ENCODE results near the genes NUDT5 and CCDC3.

- RRBS: no CpG with 5 or more reads among the region's 7 CpGs
Measured at GRCh38 chr10:11525542-11525999, 85.9 kb downstream of the USP6NL start.

DNA sequence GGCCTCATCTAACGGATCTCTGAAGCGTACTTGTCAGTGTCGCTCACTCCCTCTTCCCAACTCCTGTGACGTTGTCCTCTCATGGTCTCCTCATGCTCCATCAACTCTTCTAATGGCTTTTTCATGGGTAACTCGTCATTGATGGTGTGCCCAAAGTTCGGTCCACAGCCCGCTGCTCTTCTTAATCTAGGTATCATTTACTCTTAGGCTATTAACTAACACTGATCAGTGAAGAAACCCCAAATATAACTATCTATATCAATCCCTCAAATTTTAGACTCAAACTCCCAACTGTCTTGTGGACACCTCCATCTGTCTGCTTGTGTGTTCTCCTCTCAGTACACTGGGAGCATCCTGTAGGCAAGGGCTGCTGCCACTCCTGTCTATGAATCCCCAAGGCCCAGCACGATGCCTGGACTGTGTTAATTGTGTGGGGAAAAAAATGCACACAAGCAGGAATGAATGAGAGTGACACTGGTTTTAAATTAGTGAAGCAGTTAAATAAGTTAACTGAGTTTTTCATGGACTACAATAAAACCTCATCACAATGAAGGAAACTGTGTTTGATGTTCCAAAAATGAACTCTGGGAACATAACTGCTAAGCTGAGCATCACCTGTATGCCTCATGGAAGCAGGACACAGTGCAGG, 85.3 kb downstream of the USP6NL start:
- RRBS: no CpG with 5 or more reads among the region's 8 CpGs

GRCh38 chr10:11532060-11532709, 79.3 kb downstream of the USP6NL start:
- RRBS: no CpG with 5 or more reads among the region's 8 CpGs

- RRBS: no CpG with 5 or more reads among the region's 13 CpGs
Measured at GRCh38 chr10:11546969-11547666, 64.3 kb downstream of the USP6NL start.

DNA sequence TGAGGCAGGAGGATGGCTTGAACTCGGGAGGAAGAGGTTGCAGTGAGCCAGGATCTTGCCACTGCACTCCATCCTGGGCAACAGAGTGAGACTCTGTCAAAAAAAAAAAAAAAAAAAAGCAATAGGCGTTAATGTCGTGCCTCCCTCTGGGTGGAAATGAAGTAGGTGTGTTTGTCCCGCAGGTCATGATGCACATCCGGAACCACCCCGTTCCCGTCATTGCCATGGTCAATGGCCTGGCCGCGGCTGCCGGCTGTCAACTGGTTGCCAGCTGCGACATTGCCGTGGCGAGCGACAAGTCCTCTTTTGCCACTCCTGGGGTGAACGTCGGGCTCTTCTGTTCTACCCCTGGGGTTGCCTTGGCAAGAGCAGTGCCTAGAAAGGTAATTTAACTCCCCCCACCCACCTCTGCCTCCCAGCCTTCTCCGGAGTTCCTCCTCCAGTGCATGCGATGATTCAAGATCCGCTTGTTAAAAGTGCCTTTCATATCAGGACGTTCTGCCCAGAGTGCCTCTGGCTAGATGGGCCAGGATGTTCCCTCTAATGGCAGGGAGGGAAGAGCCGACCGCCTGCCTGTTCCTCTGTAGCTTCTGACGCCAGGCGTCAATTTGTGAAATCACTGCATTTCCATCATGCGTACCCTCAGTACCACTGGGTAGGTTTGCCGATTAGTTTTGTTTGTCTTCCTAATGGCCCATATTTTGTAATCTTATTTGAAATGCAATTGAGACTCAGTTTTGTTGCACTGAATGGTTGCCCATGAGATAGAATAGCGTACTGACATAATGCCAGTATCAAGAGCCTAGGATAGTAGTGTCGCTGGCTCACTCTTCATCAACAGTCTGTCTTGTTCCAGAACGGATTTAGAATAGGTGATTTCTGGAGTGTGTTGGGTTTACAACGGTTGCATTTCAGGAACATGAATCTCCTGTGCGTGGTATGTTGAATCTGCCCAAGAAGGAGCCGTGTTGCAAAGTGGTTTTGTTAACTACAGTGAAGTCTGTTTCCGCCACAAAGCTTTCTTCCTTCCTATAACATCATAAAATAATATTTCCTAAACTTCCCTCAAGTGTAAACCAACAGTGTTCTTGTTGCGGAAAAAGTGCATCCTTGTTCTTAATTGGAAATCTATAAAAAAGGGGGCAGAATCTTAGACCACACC, 13.4 kb downstream of the ECHDC3 start:
- RRBS: 80% methylated on average over 6 of the region's 34 CpGs

DNA sequence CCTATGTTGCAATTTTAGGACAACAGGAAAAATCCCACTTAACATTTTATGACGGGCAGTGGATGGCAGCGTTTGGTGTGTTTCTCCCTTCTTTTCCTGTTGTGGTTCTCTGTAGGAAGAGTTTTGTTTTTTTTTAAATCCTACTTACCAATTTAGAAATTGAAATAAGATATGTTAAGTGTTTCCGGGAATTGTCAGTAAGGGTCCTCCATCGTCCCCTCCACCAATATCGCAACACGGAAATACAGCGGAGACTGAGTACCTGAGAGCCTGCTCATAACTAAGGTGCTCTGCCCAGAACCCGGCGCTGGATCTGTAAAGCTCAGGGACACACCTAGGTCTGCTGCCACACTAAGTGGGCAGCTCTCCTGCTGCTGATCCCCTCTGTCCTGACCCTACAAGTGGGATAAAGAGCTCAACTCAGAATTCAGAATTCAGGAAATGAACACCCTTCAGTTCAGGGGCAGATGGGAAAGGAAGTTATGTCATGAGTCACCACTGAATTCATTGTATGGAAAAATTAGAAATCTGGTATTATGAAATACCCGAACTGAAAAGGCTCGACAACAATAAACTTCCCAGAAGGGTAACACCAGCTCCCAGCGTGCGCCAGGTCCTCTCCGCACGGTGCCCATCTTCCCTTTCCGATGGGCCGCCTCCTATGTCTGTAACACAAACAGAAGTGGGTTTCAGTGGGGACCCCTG, 9.1 kb upstream of the PROSER2 start:
- RRBS: 100% methylated on average over 1 of the region's 17 CpGs

- RRBS: no CpG with 5 or more reads among the region's 14 CpGs
Measured at GRCh38 chr10:11875219-11875728, 52.1 kb downstream of the PROSER2 start.

DNA sequence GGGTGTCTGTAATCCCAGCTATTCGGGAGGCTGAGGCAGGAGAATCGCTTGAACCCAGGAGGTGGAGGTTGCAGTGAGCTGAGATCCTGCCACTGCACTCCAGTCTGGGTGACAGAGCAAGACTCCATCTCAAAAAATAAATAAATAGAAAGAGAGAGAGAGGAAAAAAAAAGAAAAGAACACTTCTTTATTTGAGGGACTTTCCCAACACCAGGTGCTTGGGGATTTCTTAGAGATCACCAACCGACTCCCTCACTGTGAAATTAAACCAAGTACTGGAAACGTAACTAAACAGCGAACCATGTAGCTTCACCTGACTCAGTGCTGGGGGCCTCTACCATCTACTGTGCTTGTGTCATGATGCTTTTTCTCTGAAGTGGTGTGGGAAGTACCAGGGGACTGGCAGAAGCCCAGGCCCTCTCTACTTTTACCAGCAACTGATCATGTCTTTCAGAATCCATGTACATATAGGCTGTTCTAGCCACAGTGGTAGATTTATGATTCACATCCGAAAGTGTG, 6.9 kb upstream of the SEC61A2 start:
- RRBS: no CpG with 5 or more reads among the region's 6 CpGs

DNA sequence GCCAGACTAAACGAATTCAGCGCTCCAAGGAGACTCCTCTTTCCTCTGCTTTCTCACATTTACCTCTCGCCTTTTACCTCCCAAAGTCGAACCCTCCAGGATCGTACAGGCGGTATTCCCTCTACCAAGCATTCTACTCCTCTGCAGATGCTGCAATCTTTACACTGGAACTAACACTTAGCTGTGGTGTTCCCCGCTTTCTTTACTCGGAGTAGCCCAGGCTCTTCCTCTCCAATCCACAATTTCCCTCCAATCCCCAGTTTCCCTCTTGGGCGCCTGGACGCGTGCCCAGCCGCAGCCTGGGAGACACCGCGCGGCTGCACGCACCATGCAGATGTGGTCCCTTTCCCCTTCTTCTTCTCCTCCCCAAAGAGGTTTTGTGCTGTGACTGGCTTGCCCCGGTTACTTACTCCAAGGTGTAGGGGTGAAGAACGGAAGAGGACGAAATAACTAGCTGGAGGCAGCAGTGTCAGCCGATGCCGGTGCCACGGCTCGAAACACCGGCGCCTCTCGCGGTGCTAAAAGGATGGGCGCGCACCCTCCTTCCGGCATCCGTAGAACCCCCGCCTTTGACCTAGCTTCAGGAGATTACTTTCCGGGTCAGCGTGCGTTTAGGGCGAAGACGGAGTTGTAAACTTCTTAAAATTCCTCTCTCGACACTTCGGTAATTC, at the start of gene NUDT5:
TSS of gene NUDT5 (minus strand) at position 532 of the 671 bp plus-strand sequence.
- RRBS: 2% methylated on average over 13 of the region's 39 CpGs

DNA sequence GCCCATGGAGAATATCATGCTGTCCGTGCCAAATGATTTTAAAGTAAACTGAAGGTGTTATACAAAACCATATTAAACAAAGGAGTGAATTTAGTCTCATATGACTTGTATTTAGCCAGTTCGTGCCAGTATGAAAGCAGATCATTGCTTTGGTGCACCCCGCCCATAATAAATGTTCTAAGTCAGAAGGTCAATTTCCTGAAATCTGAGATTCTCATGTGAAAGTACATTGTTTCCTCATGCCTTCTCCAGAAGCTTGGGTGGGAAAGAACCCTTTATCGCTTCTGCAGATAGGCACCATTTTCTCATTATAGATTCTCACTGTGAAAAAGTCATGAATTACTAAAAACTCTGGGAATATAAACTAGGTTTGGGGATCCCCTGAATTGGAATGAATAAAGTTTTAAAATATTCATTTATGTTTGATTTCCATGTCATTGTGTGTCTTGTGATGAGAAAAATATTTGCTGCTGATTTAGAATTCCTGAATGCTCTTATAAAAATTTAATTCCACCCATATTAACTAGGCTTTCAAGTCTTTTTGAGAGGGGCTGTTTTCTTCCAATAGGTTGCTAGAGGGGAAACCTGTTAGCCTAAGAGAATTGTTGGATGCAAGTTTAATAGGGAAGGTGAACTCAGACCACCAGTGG, 106.6 kb downstream of the CAMK1D start:
- RRBS: no CpG with 5 or more reads among the region's 4 CpGs

DNA sequence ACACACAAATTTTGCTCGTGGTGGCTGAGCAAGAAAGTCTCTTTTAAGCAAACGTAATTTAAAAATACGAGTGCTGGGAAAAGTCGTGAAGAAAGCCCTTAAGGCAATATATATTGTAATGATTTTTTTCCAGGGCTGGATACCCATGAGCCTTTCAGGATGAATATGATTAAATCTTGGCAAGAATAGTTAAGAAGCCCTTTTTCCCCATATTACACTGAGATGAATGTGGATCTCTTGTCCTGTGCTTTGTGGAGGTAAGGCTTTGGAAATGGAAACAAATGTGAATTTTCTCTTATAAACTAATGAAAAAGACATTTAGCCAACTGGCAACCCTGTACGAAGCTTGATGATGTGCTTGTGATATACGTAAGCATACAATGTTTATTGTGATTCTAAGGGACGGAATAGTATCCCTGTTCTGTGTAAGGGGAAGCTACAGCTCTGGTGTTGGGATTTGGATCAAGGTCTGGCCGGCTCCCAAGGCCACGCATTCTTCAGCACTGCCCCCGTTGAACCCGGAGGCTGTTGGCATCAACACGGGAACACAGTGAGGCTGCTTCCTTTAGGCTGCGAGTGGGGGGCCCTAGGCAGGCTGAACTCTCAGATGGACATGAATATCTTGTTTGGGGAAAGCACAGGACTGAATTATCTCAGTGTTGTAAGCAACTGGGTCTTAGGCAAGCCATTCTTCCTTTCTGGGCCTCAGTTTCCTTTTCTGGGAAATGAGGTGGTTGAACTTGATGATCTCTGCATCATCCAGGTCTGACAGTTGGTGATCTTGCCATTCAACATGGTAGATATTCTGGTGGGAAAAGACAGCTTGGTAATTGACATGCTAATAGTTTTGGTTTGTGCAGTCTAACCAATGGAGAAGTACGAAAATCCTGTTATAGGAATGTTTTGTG, 180.6 kb downstream of the CAMK1D start:
- RRBS: 88% methylated on average over 1 of the region's 14 CpGs

DNA sequence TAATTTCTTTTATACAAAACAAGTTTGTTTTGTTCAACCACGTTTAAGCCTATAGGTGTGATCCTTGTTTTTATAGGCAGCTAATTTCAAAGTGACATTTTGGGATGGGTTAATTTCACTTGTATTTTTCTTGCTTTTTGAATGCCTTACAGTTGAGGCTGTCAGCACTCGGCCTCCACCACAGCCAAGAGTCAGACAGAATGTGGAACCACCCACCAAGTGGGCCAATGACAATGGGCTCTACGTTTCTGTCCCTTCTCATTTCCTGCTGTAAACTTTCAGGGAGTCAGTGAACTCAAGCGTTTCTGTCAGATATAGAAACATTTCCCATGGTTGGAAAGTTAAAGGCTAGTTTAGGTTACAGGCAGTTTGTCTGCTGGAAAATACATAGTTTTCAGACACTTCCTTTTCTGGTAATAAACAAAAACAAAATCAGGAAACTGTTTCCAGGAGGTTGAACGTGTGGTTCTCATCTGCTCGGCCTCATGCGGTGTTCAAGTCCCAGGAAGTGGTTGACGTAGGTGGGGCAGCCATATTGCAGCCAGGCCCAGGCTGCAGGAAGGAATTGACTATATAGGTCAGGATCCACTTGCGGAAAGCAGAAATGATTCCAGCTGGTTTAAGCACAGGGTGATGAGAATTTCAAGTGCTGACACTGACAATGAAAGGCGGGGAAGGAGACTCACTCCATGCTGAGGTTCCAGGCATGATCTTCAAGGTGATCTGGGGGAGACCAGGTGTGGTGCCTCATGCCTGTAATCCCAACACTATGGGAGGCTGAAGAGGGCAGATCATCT, 245.2 kb downstream of the CAMK1D start:
- RRBS: no CpG with 5 or more reads among the region's 10 CpGs

- RRBS: no CpG with 5 or more reads among the region's 4 CpGs
Measured at GRCh38 chr10:12615304-12615606, 265.9 kb downstream of the CAMK1D start.

DNA sequence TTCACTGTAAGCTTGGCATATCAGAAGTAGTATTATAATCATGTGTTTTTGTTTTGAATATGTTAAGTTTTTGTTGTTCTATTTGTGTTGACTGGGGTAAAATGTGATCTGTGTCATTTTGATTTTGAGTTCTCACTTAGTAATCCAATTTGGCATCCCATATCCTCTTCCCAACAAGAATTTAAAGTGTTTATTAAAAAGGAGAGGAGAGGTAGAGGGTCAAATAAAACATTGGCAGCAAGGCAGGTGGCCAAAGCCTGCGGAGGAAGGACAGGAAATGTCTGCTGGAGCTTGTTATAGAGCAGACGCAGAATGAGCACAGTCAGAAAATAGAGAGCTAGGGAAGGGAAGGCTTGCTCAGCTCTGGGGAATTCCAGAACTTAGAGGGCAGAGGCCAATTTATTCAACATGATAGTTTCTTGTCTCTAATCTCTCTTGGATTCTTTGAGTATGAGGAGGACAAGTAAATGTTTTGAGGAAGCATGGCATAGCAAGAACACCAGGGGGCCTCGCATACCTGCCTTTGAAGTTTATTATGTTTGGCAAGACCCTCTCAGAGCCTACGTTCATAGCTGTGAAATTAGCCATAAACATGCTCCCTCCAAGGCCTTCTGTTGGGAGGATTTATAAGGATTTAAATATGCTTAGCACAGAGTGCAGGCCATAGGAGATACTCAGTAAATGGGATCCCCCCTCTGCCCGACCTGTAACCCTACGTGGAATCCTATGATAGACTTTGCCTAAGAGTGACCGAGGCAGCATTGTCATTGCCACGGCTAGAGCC, 294.1 kb downstream of the CCDC3 start:
- RRBS: no CpG with 5 or more reads among the region's 8 CpGs

DNA sequence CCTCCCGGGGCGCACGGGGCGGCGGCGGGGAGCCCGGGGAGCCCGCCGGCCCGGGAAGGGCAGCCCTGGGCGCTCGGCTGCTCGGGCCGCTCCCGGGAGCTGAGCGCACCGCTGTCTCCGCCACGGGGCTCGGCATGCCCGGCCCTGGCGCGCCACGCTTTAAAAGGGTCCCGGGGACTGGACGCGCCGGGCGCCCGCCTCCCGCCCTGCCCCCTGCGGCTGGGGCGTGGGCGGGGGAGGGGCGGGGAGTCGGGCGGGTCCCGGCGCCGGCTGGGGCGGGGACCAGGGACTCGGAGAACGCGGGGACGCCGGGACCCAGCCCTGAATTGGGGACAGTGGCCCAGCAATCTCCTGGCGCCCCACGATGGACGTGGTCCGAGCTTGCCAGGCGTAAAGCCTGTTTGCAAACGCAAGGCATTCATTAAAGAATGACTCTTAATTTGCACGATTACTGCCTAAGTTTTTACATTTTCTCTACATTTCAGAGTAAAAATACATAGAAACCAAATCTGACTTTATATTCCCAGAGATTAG, at the start of gene CCDC3:
TSS of gene CCDC3 (minus strand) at position 136 of the 534 bp plus-strand sequence.
- RRBS: 4% methylated on average over 29 of the region's 53 CpGs

DNA sequence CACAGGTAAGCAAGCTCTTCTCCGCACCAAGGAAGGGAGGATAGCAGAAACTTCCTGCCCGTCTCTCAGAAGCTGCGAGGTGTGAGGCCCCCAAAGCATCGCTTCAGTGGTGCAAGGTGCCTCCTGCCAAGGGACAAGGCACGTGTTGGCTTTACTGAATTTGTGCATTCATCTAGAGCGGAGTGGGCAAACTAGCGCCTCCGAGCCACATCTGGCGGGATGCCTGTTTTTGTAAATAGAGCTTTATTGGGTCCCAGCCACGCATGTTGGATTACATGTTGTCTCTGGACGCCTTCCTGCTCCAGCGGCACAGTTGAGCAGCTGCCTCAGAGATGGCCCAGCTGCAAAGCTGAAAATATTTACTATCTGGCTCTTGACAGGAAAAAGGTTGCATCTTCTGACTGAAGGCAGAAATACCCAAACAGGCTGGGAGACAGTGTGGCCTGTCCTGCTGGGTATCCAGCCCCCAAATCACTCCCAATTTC, 27.6 kb downstream of the PHYH start:
- RRBS: no CpG with 5 or more reads among the region's 12 CpGs

- RRBS: 59% methylated on average over 9 of the region's 21 CpGs
Measured at GRCh38 chr10:13349793-13350336, 1.8 kb upstream of the SEPHS1 start.

DNA sequence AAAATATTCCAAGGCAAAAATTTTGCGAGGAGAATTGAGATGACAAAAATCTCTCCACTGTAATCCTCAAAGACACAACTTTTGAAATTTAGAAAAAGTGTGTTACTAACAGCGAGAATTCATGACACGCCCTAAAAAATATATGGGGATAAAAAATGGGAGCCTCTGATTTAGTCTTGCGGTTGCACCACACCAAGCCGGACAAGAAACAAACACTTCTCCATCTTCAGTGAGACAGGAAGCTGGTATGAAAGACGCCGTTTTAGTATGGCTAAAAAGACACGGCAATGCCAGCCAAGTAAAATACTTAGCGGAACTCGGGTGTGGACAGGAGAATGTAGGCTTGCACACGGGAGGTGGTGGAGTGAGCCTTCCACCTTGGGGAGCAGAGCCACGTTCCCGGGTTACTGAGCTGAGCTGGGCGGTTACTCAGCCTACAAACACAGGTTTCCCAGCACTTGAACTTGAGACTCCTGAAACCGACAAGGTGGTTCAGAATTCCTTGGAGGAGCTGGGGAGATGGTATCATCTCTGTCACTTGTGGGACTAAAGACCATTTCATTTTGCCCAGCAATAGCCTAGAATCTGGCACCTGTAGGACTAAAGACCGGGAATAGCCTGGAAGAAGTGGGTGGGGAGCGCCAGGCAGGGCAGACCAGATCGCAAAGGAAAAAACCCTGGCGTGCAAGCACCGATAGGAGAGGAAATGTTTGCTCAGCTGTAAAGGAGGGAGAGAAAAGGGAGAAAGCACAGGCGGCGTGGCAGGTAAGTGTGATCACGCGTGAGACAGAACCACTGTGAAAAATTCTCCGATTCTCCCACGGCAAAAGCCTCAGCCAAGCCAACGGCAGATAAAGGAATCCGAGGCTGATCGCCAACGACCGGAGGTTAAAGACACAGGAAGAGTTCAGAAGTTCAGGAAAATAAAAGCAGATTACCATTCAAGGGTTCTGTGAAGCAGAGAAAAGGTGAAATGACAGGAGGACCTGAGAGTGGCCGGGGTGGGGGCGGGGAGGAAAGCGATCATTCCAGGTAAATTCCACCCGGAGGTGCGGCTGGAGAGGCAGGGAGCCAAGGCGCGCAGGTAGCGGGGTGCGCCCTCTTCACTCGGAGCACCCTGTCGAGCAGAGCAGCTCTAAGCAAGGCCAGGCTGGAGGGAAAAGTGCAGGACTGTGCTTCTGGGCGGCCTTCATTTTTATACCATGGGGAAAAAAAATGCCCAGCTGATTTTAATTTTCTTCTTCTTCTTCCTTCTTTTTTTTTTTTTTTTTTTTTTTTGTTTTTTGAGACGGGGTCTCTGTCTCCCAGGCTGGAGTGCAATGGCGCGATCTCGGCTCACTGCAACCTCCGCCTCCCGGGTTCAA, 35.0 kb upstream of the SEPHS1 start:
- RRBS: 6% methylated on average over 4 of the region's 49 CpGs

DNA sequence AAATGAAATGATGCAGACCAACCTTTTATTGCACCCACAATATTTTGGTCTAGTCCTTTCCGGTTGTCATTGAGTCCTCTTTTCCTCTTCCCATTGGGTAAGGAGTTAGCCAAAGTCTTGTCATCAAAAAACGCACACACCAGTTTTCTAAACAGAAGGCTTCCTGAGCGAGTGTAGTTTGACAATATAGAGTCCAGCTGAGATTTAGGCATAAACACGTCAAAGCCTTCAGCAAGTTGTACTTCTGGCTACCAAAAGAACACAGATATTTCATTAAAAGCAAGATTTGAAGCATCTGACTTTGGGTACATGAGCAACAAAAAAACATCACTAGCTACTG, 48.0 kb downstream of the BEND7 start:
- RRBS: no CpG with 5 or more reads among the region's 4 CpGs

DNA sequence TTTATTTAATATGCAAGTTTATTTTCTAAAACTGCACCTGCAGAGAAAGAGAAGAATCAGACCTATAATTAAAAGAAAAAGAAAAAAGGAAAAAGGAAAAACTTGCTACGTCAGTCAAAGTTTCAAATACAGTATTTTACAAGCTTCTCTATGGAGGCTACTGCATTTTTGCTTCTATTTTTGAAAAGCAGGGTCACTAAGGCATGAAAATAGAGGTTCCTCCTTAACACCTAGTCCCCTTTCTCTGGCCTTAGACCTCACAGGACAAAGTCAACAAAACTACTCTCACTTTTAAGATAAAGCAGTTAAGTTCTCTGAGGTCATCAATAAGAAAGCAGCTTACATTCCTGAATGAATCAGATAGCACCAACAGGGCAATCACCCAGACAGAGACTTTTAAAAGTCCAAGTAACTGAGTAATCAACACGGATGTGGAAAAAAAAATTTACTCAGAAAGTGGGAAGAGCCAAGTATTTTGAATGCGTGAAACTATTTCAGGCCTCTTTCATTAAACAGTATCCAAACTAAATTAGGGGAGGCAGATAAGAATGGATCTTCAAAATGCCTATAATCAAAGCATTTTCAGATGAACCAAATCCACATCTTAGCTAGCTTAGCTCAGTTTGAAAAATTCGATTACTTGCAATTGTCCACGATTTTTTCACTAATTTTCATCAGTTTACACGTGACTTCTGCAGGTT, 1.9 kb downstream of the BEND7 start:
- RRBS: no CpG with 5 or more reads among the region's 6 CpGs